PC-3 (cell line): ENCODE measurements around a stretch of chr3.

DNA sequence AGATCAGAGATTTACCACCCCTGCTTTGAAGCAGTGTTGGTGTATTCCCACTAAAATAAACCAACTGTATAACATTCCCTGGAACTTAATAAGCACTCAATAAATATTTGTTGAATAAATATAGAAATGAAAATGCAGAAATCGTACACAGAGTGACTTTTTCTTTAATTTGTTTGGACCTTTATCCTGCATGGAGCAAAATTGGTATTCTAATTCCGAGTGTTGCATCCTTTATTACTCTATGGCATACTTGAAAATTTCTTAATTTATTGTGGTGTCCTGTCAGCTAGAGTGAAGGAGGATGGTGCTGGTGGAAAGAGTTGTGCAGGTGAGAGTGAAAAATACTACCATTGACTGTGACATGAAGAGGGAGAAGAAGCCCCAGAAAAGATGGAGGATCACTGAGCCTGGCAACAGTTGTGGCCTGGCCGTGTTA lies 60.7 kb downstream of the ARMC8 start:
- RAMPAGE, long total RNA: no peak

- RAMPAGE, long total RNA: no peak
Measured at GRCh38 chr3:138349574-138349909, 1.2 kb downstream of the MRAS start.

- RAMPAGE, long total RNA: no peak
Measured at GRCh38 chr3:138349921-138350816, 1.8 kb downstream of the MRAS start.

DNA sequence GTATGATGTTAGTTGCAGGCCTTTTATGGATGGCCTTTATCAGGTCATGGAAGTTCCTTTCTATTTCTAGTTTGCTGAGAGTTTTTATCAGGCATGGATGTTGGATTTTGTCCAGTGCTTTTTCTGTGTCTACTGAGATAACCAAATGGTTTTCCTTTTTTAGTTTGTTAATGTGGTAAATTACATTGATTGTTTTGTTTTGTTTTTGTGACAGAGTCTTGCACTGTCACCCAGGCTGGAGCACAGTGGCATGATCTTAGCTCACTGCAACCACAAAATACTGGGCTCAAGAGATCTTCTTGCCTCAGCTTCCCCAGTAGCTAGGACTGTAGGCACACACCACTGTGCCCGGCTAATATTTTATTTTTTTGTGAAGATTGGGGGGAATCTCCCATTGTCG lies 26.3 kb downstream of the MRAS start:
- RAMPAGE, long total RNA: no peak

GRCh38 chr3:138435343-138436304 lies 1.2 kb downstream of the ESYT3 start:
- RAMPAGE, long total RNA: no peak

GRCh38 chr3:138669986-138670818 lies 61.6 kb downstream of the FAIM start:
- RAMPAGE, long total RNA: no peak

DNA sequence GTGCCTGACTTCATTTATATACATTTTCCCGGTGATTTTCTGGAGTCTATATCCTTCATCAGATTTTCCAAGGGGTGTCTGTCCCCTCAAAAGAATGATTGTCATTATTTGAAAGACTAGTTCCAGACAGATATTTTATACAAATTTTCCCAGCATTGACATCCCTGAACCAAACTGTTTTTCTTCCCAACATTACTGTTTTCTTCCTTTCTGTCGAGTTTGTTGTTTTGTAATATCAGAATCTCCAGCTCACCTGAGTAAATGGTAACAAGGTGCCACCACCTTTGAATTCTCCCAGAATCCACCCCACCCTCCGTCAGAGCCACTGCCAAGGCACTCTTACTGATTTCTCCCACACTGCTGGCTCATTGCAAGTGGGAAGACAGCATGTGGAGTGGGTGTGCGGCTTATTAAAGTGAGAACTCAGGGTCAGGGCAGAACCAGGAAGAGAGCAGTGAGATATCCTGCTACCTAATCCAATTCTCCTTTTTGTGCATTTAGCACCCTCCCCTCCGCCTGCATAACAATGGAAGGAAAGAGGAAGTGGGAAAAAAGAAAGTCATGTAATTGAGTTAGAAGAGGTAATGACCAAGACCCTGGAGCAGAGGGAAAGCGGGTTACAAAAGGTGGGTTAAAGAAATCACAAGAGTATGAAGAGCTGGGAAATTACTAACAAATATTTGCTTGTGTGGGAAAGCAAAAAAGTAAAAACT lies 27.7 kb upstream of the PIK3CB start:
- RAMPAGE, long total RNA: no peak

DNA sequence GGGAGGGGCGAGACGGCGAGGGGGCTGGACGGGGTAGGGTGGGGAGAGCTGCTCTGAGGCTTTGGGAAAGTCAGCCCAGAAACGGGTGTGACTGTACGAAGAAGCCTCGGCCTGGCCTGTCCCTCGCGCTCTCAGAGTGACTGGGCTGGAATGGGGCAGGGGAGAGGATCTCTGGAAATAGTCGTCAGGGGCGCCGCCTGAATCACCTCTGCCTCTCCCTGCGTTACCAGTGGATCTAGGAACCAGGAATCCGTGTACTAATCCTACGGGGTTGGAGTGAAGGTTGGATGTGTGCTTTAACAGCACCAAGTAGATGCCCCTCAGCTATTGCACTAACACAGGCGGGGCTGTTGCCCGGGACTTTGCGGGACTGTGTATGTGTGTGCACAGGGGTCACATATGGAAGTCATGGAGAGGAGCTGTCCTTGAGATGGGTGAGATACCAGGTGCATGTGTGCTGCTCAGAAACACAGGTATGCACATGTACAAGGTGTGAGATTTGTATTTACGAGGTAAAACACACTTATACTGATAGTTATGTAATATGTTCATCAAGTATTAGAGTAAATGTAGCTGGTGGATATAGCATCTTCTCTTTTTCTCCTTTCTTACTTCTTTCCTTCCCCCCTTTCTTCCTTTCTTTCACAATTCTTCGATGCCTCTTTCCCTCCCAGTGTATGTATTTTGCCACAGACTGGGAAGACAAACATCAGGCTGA lies 677 bp downstream of the FOXL2NB start:
- RAMPAGE, long total RNA: no peak

- RAMPAGE, long total RNA: no peak
Measured at GRCh38 chr3:139340712-139341235, 3.0 kb upstream of the MRPS22 start.

- RAMPAGE, long total RNA: no peak
Measured at GRCh38 chr3:139358723-139359460, 15.1 kb downstream of the MRPS22 start.

DNA sequence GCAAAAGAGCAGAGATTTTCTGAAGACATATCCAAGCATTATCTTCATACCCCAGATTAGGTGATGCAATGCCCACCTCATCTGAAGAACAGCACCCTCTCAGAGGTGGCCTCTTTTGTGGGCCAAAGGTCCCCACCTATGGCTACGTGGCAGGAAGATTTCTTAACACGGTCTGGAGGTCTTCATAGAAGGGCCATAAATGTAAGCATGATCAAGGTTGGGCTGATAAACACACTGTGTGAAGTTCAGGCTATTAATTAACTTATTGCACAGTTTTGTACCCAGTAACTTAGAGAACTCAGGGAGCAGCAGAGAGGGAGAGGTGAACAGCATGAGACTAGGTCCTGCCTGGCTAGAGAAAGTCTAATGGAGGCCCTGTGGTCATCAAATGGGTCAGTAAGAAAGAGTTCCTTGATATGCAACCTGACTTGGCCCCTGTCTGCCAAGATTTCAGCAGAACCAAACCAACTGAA lies 29.6 kb upstream of the RBP2 start:
- RAMPAGE, long total RNA: no peak

GRCh38 chr3:140505165-140505789 lies 172.6 kb upstream of the TRIM42 start:
- RAMPAGE, long total RNA: no peak

- RAMPAGE, long total RNA: no peak
Measured at GRCh38 chr3:140945844-140947079, 4.6 kb downstream of the SLC25A36 start.

DNA sequence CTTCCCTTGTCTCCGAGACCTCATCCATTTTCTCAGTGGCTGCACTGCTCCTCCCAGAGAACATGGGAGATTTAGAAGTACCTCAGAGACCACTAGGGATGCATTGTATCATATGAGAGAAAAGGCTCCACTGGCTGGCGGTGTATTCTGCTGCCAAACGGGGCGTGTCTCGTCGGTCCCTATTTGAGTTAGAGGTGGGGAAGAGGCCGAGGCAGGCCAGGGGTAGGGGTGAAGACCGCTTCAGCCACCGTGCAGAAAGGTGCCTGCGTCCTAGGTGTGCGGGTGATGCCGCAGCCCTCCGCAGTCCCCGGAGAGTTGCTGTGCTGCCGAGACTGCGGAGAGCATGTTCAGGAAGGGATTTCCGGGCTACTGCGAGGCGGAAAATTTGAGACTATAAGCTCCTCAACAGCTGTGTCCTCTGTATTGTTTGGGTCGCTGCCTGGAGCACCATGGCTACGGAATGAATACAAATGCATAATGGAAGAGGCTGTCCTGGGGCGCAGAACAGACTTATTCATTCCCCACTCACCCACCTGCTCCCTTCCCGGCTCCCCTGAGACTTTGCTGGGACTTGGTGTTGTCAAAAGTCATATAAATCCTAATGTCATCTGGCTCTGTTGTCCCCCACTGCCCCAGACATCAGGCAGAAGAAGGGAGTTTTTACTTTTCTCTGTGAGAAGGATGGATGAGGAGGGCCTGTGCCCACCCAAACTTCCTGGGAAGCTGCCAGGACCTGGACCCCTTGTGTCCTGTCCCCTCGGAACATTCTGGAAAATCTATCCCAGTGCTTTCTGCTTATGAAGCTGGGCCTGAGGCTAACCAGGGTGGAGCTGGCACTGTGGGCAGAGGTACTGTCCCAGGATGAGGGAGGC lies 44.0 kb downstream of the SPSB4 start:
- RAMPAGE, long total RNA: no peak

DNA sequence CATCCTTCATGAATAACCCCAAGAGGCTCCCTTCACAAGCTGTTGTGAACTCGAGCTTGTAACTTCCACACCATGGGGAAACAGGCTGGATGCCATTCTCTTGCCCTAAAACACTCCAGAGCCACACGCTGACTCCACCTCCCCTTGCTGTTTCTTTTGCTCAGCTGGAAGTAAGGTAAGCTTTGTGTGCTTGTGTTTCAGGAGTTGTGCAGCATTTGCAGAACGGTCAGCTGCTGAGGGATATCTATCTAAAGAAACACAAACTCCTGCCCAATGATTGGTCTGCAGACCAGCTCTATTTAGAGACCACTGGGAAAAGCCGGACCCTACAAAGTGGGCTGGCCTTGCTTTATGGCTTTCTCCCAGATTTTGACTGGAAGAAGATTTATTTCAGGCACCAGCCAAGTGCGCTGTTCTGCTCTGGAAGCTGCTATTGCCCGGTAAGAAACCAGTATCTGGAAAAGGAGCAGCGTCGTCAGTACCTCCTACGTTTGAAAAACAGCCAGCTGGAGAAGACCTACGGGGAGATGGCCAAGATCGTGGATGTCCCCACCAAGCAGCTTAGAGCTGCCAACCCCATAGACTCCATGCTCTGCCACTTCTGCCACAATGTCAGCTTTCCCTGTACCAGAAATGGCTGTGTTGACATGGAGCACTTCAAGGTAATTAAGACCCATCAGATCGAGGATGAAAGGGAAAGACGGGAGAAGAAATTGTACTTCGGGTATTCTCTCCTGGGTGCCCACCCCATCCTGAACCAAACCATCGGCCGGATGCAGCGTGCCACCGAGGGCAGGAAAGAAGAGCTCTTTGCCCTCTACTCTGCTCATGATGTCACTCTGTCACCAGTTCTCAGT lies 60.7 kb downstream of the PXYLP1 start:
- RAMPAGE, long total RNA: no peak

DNA sequence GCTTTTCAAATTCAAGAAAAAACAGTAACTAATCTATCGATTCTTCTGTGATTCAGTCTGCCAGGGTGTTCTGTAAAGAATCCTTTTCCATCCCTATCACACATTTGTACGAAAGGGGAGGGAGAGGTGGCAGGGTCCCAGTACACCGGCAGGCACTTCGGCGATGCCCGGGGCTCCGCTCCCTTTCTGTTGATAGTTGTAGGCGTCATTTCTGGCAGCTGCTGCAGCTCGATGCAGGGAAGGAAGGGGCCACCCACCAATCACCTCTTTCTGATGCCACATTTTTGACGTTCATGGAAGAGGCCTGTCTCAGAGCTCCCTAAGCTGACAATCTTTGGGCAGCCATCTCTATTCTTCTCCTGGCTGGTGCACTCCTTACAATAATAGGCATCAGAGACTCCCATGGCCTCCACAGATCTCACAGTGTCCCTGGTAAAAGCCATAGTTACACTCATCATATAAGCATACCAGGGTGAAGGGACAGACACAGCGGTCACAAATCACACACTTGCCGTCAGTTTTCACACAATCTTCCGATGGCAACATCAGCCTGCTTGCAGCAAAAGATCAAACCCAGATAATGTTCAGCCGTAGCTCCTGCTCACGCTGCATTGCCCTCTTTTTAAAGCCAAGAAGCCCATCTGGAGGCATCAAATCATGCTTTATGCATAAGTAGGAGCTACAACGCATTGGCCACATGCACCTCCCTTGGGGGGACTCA lies 60.8 kb upstream of the ZBTB38 start:
- RAMPAGE, long total RNA: no peak

GRCh38 chr3:141326001-141326480 lies 42.3 kb upstream of the ZBTB38 start:
- RAMPAGE, long total RNA: no peak

GRCh38 chr3:141332404-141332767 lies 35.9 kb upstream of the ZBTB38 start:
- RAMPAGE, long total RNA: no peak

DNA sequence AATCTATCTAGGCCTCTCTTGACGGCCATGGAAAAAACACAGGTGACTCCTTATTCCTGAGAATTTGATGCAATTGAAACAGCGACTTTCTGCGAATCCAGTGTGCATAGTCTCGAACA lies 33.4 kb downstream of the ZBTB38 start:
- RAMPAGE, long total RNA: no peak

DNA sequence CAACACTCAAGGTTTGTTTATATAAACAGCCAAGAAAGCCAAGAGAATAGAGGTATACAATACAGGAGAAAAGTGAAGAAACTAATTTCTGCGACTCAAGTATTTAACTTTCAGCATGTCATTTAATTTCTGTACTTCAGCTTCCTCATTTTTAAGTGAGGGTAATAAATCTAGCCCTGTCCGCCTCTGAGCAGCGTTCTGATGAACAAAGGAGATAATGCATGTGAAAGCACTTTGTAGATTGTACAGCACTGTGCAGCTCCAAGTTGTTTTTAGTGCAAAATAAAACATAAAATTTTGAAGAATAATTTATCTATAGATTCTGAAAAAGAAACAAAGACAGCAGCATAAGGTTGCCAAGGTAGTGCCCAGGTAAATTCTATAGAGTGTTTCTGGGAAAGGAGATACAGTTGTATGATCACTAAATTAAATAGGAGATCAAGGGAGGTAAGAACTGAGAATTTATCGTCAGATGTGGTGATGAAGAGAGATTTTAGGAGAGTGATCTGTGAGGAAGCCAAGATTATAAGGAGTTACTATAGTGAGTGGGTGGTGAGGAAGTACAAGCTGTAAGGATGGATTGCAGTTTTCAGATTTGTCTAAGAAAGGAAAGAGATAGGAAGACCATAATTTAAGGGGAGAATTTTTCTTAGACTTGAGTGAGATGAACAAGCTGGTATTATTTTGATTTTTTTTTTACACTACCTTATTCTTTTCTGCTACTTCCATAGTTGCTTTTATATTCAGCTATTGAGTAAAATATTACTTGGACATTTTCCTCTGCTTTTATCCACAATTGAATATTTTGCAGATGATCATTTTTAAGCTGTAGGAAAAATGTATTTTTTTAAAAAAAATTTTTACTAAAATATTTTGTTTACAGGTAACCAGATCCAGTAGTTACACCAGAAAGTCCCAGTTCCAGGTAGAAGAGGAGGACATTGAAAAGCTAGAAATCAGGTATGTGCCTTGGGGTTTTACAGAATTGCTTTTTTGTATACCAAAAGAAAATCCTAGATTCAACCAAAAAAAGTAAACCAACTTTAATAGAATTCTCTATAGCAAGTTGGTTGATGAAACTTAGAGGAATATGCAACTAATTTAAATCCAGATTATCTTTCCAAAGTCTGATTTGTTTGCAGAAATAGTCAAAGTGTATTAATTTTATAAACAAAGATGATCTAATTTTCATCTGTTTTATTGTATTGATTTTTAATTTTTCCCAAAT lies 71.6 kb downstream of the RASA2 start:
- RAMPAGE, long total RNA: no peak